ENCODE results near the gene TENT4B.

DNA sequence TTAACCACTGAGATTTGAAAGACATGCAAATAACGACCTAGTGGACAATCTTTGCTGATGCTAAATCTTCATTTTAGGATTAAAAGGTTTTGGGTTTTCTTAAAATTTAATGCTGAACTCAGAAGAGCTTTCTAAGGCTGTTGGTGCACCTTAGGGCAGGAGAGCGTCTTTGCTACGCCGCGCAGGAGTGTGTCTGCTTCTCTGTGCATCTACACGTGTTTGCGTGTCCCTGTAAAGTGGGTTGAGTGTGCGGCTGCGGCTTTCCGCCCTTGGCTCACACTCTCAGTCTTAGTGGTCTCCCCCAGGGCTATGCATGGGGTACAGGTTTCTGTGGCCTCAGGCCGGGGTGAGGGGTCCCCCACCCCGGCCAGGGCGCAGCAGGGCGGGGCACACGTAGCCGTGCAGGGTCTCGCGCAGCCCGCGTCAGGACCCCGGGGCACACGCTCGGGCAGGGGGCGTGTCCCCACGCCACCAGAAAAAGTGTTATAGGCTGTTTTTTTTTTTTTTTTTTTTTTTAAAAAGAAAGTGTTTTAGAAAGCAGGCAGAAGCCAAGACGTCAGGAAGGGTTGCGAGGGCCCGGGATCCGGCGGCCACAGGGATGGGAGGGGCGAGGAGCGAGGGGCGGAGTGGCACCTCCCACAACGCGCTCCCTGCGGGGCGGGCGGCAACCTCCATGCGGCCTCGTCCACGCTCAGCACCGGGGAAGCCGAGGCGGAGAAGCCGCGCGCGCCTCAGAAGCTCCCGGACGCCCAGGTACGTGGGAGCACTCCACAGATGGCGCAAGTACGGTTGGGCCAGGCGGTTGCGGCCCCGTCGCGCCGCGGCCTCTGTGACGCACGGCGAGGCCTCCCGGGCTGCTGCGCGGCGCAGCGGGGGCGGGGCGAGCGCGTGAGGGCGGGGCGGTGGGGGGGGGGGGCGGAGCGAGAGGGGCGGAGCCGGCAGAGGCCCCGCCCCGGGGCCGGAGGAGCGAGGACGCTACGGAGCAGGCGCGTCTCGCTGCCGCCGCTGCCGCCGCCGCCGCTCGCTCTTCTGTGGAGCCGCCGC is at the start of gene TENT4B:
Gene TENT4B (plus strand): TSS at position 1,027 of the 1,044 bp plus-strand sequence.
- PRO-cap, result unidirectional peak, minus-strand start at position 171 of the sequence; bidirectional peak, plus-strand start at position 653 of the sequence, minus-strand start at position 600 of the sequence; bidirectional peak, plus-strand start at position 941 of the sequence, minus-strand start at position 868 of the sequence

GRCh38 chr16:50158159-50159022 is 5.3 kb downstream of the TENT4B start:
- PRO-cap, result no peak

DNA sequence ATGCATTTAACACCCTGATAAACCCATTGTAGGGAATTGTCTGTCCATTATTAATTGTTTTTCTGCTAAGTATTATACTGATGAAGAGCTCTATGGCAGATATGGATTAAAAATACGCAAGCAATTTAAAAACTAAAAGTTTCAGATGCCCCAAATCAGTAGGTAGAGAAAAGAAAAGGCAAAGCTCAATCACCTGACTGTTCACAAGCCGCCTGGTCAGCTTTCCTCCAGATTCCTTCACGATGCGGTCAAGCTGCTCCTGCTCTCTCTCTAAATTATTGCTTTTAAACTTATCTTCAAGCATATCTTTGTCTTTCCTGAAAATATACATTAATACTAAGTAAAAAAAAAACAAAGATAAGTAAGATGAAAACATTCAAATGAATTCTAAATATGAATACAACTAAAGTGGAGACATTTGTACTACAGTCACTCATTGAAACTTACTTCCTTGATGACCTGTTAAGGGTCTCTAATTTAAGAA is 35.4 kb downstream of the BRD7 start:
- PRO-cap, result no peak

GRCh38 chr16:50360826-50361159 is 8.0 kb downstream of the BRD7 start:
- PRO-cap, result no peak

- PRO-cap, result no peak
These were observed 69.9 kb upstream of the NKD1 start for GRCh38 chr16:50478276-50478724.

DNA sequence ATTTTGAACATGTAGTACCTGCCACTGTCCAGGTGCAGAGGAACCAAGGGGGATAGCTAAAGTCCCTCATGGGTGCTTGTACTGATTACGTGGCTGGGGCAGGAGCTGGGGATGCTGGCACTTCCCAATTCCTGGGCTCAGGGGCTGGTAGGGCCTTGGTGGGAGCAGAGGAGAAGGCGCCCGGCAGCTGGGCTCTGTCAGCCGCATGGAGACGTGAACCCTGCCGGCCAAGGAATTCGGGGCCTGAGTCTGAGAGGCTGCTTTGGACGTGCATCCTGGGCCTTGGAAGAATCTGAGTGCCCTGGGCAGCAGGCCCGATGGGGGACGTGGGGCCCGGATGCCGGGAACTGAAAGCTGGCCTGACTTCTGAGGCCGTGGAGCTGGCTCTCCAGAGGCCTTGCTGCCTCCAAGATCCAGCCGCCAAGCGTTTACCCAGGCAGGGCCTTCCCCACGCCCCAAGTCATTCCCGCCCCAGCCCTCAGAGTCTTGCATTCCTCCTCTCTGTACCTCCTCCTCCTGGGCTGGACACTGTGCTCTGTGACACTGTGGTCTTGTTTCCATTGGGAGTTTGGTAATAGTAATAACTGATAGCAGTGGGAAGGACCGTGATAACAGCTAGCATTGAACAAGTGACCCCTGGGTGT is 37.1 kb downstream of the NKD1 start:
- PRO-cap, result no peak

DNA sequence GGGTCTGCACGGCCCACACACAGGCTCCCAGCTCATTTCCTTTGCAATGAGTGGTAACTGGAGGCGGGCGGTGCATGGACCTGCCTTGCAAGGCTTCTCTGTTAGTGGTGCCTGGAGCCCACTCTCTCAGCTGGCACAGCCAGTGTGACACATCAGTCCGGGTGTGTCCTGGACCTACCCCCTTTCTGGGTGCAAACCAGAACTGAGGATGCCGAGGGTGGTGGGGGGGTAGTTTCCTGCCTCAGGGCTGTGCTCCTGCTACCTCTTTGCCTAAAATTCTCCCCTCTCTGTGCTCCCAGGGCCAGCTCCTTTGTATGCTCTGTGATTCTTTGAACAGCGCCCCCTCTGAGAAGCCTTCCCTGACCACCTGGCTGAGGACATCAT is 14.0 kb downstream of the SNX20 start:
- PRO-cap, result no peak

DNA sequence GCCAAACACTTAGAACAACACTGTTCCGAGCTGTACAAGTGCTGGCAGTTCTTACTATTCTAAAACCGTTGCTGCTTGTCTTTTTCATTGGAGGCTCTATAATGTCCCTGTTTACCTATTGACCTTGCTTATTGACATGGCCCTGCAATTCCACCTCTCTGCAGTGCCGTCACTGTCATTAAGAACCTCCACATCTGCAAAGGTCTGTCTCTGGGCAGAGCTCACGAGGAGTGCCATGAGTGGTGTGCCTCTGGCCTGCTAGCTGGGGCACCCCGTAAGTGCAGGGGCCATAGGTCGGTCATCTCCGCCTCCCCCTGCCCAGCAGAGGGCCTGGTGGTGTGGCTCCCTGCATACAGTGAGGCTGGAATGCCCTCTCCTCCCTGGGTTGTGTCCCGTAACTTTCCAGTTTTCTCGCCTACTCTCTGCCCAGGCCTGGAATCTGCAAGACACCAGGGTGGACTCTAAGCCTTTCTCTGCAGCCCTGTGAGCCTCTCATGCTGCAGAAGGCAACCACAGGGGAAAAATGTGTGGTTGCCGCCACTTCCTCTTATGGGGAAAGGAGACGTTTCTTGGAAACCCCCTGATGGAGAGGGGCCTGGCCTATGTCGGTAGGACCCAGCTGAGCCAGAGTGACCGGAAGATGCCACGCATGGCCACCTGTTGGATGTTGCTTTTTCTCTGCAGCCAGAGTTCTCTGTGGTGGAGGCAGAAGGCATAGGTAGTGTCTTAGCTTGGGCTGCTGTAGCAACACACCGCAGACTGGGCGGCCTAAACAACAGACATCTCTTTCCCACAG is 2.7 kb upstream of the SNX20 start:
- PRO-cap, result no peak

- PRO-cap, result no peak
These were observed 19.6 kb upstream of the CYLD start for GRCh38 chr16:50721782-50723142.

DNA sequence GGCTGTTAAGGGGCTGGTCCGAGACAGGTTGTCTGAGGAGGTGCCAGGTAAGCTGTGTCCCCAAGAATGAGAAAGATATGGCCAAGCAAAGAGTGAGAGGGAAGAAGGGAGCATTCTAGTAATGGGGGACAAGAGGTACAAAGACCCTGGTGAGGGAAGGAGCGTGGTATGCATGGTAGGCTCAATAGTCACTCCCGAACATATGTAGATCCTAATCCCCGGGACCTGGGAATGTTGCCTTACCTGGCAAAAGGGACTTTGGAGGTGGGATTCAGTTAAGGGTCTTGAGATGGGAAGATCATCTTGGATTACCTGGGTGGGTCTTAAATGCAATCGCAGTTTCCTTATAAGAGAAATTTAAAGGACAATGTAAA is 7.1 kb upstream of the CYLD start:
- PRO-cap, result no peak

GRCh38 chr16:50806266-50807045 is 64.6 kb downstream of the CYLD start:
- PRO-cap, result no peak

DNA sequence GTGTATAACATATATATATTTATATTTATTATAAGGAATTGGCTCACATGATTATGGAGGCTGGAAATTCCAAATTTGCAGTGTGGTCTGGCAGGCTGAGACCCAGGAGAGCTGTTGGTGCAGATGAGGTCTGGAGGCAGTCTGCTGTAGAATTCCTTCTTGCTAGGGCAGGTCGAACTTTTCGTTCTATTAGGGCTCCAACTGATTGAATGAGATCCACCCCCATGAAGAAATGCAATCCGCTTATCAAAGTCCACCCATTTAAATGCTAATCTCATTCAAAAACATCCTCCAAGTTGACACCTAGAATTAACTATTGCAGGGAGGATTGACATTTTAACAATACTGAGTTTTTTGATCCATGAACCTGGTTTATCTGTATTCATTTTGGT is 85.0 kb downstream of the CYLD start:
- PRO-cap, result no peak

DNA sequence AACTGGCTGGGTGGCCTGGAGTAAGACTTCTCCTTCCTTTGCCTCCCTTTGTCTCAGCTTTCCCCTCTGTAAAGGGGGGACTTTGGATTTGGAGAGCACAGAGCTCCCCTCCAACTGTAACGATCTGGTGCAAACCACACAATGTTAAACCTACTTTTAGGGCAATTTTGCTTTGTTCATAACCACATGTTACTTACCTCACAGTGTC is 100.3 kb downstream of the SALL1 start:
- PRO-cap, result no peak

GRCh38 chr16:51137056-51137616 is 13.9 kb downstream of the SALL1 start:
- PRO-cap, result no peak

DNA sequence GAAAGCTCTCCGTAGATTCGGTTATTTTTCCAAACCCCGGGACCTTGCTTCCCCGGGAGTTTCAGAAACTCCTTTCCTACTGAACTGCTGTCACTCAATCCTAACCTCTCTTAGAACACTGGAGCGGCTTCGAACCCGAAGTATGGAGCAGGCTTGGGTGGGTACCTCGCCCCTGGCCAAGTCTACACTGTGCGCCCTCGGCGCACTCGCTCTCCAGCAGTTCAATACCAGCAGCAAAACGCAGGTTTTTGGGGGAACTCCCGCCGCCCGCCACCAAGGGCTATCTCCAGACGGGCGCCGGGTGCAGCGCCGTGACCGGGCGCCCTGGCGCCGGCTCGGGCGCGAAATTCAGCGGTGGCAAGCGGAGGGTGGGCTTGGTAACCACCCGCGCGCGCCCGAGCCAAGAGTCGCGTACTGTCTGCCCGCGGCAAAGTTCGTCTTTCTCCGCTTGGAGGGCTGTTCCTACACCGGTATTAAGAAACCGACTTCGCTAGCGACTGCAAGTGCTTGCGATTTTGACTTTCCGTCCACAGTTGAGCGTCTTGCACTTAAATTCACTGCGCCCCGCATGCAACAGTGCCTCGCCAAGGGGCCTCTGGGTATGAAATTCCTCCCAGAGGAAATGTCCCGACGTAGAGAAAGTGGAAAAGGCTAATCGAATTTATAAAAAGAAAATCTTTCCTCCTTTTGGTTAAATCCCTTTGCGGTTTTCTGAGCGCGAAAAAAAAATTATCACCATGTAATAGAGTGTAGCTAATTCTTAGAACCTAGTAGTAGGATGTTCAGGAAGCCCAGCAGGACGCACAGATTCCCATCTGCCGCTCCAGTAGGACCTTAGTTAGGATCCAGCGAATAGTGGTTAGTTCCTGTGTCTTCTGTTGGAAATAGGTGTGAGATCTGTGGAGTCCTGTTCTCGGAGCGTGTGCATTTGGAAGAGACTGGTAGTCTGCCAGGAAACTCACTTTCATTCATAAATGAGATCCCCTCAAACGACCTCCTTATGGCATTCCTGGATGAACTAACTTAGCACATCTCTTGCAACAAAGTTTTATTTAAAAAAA is 5.0 kb upstream of the SALL1 start:
- PRO-cap, result no peak

DNA sequence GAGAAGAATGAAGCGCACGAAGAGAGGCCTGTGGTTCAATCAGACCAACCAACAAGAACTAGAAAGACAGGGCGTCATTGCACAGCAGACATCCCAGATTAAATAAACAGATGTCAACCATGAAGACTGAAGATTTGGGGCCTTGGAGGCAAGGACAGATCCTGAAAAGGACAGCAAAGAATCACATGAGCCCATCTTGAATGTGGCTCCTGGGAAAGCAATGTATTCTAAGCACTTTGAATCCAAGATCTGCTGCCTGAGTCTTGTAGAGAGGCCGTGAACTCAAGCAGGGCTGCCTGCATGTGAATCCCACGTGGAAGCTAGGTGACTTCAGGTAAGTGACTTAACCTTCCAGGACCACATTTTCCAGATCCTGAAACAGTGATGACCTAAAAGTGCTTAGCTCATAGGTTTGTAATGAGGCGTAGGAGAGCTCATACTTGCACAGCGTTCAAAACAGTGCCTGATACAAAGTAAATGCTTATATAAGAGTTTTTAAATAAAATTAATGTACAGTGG is 373.0 kb upstream of the SALL1 start:
- PRO-cap, result no peak

DNA sequence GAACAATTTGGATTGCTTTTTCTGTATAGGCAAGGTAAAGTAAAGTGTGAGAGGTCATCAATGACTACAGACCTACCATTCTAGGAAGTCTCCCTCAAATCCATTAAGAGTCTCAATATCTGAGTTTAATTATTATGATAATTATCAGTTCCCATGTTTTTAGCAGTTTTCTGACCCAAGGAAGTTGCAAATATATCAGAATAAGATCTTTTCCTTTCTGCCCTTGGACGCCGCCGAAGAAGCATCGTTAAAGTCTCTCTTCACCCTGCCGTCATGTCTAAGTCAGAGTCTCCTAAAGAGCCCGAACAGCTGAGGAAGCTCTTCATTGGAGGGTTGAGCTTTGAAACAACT is 494.4 kb upstream of the SALL1 start:
- PRO-cap, result no peak

GRCh38 chr16:52256351-52256826 is 290.6 kb downstream of the TOX3 start:
- PRO-cap, result no peak

- PRO-cap, result no peak
These were observed 20.5 kb downstream of the TOX3 start for GRCh38 chr16:52526543-52526779.

DNA sequence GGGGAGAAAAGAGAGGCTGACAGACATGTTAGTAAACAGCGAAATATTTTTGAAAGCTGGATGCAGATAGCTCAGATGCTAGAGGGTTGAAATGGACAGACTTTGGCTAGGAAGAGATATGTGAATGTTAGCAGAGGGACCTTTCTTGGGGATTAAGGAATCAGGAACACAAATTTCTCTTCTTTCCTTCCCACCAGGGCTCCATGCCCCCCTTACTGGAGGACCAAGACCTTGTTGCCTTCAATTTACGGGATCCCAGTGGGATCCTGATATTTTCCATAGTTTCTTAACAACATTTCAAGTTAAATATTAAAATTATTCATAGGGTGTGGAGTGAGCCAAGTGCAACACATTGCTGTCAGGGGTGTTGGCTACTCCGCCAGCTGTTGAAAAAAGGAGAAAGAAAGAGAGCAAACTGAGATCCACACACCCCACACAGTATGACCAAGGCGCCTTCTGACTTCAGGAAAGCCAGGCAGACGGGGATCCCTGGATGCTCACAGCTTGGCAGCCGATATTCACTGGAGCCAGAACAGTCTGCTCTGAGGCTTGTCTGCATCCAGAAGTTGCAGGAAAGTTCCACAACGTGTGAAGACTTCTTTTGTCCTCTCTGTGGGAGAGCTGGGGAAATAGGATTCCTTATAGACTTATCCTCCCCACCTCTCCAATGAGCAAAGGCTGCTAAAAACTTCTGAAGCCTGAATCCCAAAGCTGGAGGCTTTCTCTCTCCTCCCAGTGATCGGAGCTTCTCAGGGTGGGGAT is 9.3 kb downstream of the CHD9NB start:
- PRO-cap, result no peak